Airway epithelial cell (primary cell): ENCODE data around the genes NHLH1, VANGL2, LY9, F11R and USP21.

- RAMPAGE, long total RNA: no peak
These were observed 10.0 kb upstream of the ATP1A4 start for GRCh38 chr1:160141287-160141954.

- RAMPAGE, long total RNA: no peak
These were observed 12.2 kb downstream of the PEA15 start for GRCh38 chr1:160217267-160217946.

GRCh38 chr1:160238233-160238967, 23.9 kb downstream of the DCAF8 start:
- RAMPAGE, long total RNA: no peak

- RAMPAGE, long total RNA: no peak
These were observed 11.3 kb downstream of the DCAF8 start for GRCh38 chr1:160250790-160251649.

- RAMPAGE, long total RNA: no peak
These were observed at the start of gene NHLH1 for GRCh38 chr1:160366987-160367297. Gene NHLH1, plus strand, starts transcription at chr1:160367071.

- RAMPAGE, long total RNA: start-site peak on the plus strand at chr1:160400557-160400615, 7 and 37 reads in 2 replicates
These were observed at the start of gene VANGL2 for GRCh38 chr1:160400225-160401286. Gene VANGL2, plus strand, starts transcription at chr1:160400564.

DNA sequence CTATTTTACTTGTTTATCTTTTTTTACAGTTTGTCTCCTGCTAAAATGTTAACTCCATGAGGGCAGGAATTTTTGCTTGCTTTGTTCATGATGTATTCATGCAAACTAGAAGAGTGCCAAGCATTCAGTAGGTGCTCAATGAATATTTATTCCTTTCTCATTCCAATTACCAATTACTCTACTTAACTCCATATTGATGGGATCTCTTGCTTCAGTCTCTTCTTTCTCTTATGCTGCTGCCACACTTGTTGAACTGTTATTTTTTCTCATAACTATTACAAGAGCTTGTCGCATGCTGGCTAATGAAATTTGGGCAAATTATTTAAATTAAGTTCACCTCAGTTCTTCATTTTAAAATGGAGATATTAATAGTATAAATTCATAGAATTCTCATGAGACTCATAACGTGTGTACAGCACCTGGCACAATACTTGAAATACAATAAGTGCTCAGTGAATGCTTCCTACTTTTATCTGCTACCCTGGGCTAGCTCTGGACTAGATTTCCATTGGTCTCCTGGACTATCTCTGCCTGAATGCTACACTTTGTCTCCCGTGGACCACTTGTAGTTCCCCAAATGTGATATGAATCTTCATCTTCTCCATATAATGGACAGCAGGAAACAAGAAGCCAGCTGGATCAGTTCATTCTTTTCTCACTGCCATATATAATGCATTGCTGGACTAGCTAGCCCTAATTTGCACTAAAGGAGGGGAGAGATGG, 993 bp downstream of the SLAMF6 start:
- RAMPAGE, long total RNA: no peak

GRCh38 chr1:160559252-160559897, 19.9 kb downstream of the CD84 start:
- RAMPAGE, long total RNA: no peak

DNA sequence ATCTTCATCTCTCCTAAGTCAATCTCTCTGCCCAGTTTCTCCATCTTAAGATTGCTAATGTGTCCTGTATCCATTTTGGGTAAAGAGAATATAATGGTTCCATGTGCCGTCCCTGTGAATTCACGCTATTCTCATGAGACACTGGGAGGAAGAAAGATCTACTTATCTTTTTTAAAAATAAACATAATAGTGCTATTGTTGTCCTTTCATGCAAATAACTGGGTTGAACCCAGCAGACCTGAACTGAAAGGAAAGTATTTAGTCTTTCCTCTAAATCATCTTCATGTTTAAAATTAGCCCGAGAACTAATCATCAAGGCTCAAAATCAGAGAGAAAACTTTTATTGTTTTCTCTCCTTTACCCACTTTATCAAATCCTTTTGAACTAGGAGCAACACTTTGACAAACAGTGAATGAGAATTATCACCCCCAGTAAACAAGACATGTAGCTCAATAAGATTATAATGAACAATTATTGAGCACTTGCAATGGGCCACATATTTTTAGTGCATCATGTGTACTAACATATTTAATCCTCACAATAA, 22.3 kb downstream of the SLAMF1 start:
- RAMPAGE, long total RNA: no peak

DNA sequence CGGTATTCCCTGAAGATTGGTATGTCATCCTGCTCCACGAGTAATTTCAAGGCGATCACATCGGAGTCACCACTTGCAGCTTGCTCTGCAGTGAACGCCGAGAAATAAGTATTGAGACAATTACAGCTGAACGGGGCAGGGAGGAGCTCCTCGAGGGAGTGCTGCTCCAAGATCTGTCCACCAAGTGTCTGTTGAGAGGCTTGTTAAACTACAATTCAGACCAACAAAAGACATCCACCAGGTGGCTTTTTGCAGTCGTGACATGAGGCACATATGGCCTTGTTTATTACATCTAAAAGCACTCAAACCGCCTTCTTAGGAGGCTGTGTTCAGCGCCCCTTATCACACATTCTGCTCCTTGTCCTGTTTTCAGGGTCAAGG, 12.9 kb upstream of the CD48 start:
- RAMPAGE, long total RNA: no peak

- RAMPAGE, long total RNA: no peak
These were observed 13.8 kb downstream of the SLAMF7 start for GRCh38 chr1:160752815-160753276.

GRCh38 chr1:160795774-160796432, at the start of gene LY9:
Gene LY9, plus strand, starts transcription at chr1:160796174.
- RAMPAGE, long total RNA: no peak

DNA sequence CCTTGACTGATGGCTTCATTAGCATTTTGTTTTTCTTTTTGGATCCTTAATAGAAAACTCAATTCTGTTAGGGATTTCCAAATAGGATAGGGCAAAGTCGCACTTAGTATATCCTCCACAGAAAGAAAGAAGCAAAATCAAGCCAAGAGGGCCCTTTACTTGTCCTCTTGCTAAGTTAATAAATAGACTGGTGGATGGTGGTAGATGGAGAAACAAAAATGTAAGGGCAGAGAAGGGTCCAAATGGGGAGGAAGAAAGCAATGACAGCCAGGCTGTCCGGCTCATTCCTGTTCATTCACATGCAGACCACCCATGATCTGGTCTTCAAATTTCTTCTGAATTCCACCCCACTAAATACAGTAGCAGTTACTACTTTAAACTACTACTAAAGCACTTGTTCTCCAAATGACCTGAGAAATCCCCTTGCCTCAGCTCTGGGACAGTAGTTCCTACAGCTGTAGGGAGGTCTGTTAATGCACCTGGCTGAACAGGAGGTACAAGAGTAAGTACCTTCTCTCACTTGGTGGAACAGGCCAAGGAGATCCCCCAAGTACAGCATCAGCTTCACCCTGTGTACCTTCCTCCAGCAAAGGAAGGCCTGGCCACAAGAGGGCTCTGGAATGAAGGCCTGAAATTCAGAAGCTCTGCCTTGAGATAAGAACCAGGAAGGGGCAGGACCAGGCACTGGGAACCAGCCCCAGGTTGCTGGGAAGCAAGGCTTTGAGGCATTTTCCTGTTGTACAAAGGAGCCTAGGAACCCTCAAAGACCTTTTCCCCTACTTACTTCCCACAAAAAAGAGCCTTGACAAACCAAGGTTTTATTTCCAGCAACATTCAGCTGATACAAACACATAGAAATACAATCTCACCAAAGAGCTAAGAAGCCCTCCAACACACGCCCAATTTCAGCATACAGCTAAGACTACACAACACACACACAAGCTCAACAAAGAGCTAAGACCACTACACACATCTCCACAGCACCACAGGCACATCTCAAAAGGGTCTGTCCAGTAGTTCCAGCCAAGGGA, 23.7 kb downstream of the F11R start:
- RAMPAGE, long total RNA: no peak

- RAMPAGE, long total RNA: start-site peak on the minus strand at chr1:161021113-161021170, 2,507 and 583 reads in 2 replicates
These were observed at the start of gene F11R for GRCh38 chr1:161020412-161021419. Gene F11R, minus strand, starts transcription at chr1:161021152.

- RAMPAGE, long total RNA: no peak
These were observed 372 bp upstream of the F11R start for GRCh38 chr1:161021420-161021627.

DNA sequence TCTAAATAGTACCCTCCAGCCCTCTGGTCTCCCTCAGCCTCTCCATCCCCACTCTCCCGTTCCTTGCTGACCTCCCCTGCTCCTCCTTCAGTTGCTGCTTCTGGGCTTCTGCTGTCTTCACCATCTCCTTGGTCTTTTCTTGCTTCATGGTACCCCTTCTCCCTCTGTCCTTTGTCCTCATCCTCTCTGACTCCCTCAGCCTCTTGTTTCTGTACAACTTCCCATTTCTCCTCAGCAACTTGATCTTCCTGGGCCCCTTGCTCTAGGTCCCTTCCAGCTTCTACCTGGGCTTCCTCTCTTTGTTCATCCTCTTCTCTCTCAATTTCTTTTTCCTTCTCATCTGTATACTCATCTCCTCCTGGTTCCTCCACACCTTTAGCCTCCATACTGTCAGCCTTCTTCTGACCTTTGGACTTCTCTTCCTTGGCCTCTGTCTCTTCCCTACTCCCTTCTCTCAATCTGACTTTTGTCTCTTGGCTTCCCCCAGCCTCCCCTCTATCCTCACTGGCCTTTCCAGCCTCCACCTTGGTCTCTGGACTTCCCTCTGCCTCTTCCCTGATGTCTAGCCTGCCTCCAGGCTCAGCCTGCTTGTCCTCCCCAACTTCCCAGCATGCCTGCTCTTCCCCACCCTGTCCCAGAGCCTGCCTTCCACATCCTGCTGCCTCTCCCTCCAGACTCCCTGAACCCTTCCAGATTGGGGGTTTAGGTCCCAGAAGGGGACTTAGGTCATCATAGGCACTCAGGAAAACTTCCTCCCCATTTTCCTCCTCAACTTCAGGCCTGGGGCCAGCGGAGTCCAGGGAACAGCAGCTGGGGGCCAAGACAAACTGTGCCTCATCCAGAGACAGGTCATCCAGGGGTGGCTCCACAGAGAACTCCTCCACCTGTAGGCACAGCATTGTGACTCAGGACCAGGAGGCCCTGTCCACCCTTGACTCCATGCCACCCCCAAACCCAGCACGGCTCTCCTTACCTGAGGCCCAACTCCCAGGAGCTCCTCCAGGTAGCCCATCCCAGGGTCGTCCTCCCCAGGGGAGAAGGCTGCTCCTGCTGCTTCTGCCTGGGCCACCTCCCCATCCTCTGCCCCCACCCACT, 3.0 kb upstream of the USF1 start:
- RAMPAGE, long total RNA: no peak

DNA sequence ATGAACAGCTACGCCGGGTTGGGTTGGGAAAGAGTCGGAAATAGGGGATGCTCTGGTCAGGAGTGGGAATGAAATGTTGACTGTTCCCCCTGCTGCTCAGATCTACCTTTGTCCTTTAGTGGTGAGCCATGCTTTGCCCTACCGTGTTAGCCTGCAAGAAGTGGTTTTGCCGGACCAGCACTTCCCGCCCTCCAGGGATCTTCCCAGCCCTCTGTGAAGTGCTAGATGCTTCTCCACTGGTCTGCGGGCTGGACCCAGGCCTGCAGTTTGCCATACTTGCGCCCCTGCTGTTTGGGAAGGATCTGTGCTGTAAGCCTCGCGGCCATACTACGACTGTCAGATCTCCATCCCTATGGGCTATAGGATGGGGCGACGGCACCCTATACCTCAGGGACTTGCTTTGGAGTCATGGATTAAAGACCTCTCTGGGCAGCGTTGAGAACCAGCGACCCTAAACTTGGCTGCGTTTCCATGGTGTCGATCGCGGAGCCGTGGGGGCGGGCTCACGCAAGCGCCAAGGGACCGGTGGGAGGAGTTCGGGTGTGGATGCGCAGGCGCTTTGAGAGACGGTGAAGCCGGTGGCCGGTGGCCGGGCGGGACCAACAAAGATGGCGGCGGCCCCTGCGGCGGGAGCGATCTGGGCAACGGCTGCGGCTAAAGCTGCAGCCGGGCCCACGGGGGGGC, at the start of gene USP21:
TSS of gene USP21 (plus strand) at position 585 of the 684 bp plus-strand sequence.
- RAMPAGE, long total RNA: no peak

GRCh38 chr1:161171086-161172294, 5.3 kb downstream of the PPOX start:
- RAMPAGE, long total RNA: no peak

DNA sequence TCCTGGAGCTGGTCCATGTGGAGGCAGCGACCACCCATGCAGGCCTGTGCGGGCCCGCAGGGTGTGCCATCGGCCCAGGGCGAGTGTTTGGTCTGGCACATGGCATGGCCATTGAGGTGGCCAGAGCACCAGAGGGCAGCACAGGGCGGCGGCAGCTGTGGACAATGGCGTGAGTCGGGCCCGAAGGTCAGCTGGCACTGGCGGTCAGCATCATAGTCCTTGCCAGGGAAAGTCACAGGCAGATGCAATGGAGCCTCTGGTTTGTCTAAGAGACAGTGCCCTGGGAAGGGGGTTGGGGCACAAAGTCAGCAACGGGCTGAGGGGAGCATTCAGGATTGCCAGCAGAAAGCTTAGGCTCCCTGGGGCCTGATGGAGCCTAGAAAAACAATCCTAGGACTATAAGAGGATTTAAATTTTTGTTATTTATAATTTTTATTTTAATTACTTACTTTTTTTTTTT, 4.9 kb downstream of the ADAMTS4 start:
- RAMPAGE, long total RNA: no peak

DNA sequence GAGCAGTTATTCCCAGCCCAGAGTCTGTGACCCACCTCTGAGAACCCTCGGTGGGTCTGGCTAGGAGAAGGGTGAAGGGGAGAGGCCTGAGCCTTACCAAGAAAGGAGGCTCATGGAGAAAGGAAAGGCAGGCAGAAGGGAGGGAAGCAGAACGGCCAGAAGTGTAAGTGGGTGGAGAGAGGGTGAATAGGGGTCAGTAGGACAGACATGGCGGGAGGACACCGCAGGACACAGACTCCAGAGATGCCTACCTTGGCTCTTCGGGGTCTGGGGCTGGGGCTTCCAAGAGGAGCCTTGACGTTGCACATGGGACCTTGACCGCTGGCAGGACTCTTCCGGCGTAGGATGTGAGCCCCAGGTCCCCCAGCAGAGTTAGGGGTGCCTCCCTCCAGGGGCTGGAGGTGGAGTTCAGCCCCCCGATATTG, 1.1 kb downstream of the ADAMTS4 start:
- RAMPAGE, long total RNA: no peak